Cerebral cortex (tissue), 2 donors: ENCODE measurements around a stretch of chrX.

DNA sequence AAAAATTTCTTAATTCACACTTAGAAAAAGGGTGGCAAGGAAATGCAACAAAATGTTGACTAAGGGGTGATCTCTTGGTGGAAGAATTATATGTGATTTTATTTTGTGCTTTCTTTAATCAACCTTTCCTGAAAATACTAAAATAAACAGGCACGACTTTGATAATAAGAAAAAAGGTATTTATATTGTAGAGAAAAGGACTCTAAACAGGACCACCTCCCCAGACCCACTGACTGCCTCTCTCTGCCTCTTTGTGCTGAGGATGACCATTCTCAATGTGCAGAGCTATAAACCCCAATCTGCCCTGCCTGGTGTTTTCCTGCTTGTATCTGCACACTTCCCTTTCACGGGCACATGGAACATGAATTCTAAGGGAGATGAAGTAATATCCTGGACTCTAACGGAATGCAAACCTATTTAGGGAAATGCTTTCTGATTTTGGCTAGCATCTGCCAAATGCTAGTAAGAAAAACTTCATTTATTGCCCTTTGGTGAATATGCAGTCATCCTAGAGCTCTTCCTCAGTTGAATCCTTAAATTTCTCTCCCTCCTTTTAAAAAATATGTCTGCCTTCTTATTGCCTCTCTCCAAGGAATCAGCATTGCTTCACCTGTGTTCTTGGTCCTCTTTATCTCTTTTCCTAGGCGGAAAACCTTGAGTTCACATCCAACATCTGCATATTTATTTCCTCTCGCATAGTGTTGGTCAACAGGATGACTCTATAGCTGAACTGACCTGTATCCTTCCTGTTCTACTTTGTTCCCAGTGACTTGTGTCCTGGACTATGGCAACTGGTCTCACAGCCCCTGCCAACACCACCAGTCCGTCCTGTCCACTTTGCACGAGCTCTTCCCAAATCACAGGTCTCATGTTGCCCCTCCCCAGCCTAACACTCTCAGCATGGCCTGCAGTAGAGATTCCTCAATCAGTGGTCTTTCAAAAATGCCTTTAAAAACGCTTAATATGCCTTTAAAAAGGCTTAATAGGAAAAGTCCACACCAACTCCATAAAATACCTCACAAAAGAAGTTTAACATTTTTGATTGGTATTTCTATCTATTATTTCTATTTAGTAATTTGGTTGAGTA, 2.2 kb downstream of the DIPK2B start:
- PRO-cap, 2 experiments = peak in 1 of 2 experiments; most common plus-strand start position 448 of the sequence (in 1); most common minus-strand start position 335 of the sequence (in 1)

DNA sequence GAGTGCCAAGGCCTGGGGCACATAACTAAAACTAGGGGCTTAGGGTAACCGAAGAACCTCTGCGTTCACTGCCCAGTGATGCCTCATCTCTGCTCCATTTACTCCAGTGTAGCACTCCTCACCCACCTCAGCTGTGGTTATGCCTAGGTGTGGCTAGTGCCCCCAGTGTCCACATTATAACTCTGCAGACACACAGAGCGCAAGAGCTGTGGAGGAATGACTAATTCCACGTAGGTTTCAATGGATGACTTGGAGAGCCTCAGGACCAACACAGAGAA, 542.3 kb upstream of the DIPK2B start:
- PRO-cap, 2 experiments = no peak in any of the 2 experiments

DNA sequence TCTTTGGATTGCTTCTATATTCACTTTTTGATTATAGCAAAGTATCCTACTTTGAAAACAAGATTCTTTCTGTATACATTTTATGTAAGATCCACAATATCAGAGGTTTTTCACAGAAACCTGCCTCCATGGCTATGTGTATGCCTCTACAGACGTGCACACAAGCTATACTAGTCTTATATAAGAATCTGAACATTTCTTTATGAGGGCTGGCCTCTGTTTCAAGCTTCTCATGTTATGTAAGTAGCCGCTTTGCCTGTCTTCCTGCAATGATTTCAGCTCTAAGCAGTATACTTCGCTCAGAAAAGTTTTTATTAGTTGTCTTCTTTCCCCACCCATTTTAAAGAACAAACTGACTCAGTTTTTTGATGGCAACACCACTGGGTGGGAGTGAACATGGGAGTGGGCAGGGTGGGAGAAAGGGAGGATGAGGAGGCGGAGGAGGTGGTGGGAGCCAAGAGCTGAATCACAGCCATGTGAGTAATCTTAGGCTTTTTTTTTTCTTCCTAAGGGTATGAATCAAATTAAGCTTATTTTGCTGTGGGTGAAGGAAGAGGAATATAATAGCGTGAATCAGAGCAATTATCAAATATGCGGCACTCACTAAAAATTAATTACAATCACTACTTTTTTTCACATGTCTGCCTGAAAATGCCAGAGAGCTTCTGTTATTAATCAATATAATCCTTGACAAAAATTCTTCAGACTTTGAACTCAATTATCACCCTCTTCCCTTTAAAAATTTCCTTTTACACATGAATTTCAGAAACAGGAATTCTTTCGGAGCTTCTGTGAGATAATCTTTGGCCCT, 574.3 kb upstream of the DIPK2B start:
- PRO-cap, 2 experiments = no peak in any of the 2 experiments

DNA sequence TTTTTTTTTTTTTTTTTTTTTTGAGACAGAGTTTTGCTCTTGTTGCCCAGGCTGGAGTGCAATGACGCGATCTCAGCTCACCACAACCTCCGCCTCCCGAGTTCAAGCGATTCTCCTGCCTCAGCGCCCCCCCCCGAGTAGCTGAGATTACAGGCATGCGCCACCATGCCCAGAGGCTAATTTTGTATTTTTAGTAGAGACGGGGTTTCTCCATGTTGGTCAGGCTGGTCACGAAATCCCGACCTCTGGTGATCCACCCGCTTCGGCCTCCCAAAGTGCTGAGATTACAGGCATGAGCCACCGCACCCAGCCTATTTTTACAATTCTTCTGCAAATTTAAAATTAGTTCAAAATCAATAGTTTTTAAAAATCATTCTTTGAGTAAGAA, 600.4 kb upstream of the DIPK2B start:
- PRO-cap, 2 experiments = no peak in any of the 2 experiments

DNA sequence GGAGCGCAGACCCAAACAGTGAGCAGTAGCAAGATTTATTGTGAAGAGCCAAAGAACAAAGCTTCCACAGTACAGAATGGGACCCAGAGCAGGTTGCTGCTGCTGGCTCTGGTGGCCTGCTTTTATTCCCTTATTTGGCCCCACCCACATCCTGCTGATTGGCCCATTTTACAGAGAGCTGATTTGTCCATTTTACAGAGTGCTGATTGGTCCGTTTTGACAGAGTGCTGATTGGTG, 203.1 kb upstream of the KRBOX4 start:
- PRO-cap, 2 experiments = no peak in any of the 2 experiments

- PRO-cap, 2 experiments = no peak in any of the 2 experiments
Measured at GRCh38 chrX:46775303-46775634, 16.4 kb upstream of the SLC9A7 start.

DNA sequence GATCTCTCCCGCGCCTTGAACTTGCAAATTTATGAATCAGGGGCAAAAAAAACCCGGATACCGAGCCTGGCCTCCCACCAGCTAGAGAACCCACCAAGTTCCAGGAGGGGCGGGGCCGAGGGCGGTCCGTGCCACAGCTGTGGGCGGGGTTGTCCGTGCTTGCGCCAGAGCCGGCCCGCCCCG, 355 bp upstream of the RP2 start:
- PRO-cap, 2 experiments = no peak in any of the 2 experiments

GRCh38 chrX:47192025-47192413, 1.6 kb upstream of the UBA1 start:
- PRO-cap, 2 experiments = no peak in any of the 2 experiments

- PRO-cap, 2 experiments = no peak in any of the 2 experiments
Measured at GRCh38 chrX:47210612-47211260, 7.7 kb upstream of the CDK16 start.

- PRO-cap, 2 experiments = no peak in any of the 2 experiments
Measured at GRCh38 chrX:47462745-47463123, 20.3 kb downstream of the ZNF41 start.

DNA sequence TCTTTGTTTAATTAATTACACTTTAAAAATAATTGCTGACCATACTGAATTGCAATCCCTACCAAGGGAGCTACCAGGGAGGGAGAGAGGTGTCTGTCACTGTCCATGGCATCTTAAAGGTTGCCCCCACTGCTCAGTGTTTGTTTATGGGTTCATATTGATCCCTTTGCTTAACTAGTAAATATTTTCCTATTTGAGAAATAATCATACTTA, 6.2 kb upstream of the ARAF start:
- PRO-cap, 2 experiments = no peak in any of the 2 experiments

DNA sequence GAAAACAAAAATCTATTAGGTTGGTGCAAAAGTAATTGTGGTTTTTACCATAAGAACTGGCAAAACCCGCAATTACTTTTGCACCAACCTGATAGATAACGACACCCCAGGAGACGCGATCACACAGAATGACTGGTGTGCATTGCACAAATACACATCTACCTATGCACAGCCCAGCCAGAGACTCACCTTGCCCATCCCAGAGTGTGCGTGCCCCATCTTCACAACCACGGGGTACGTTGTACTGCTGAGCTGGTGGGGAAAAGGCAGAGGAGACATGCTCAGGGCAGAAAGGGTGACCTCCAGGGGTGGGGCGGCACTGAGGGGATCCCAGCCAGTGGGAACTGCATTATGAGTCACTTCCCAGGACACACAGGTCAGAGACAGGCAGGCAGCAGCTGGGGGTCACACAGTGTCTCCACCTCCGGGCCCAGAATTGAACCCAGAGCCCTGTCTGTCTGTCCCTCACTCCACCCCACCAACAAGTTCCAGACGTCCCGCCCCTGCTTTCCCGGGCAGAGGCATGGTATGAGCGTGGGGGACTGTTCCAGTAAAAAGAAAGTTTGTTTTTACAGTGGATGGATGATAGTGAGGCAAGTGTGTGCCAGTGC, 4.9 kb upstream of the TIMP1 start:
- PRO-cap, 2 experiments = no peak in any of the 2 experiments

DNA sequence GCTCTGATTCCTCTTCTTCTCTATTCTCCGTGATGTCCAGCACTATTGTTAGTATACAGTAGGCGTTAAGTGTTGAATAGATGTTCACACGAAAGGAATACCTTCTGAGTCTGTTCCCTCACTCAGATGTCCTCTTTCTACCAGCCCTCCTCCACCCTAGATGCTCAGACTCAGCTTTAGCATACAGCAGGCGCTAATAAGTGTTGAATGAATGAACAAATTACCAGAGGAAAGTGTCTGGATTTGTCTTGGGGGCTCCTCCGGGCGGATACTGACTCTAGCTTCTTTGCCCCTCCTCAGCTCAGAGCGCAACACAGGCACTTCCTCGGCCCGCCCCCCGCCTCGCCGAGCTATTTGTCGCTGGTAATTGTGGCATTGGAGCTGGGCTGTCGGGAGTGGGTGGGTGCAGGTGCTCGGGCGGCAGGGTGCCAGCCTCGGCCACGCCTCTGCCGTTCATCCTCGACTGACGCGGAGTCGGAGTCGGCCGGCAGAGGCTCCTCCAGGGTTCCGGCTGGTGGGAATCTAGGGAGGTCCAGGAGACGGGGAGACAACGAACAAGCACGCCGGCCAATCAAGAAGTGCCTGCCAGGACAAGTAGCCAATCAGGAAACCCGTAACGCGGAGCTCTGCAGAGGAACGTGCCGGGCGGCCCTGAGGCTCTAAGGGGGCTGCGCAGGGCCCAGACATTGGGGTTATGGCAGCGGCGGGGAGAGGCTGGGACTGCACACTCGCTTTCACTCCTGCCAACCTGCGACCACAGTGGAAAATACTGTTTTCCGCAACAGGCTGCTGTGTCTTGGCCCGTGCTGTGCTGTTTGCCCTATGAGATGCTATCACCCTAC, 3.9 kb upstream of the SYN1 start:
- PRO-cap, 2 experiments = peak in 1 of 2 experiments; most common plus-strand start position 686 of the sequence (in 1); most common minus-strand start position 273 of the sequence (in 1)

GRCh38 chrX:47649175-47649738, 1.1 kb downstream of the ELK1 start:
- PRO-cap, 2 experiments = no peak in any of the 2 experiments

DNA sequence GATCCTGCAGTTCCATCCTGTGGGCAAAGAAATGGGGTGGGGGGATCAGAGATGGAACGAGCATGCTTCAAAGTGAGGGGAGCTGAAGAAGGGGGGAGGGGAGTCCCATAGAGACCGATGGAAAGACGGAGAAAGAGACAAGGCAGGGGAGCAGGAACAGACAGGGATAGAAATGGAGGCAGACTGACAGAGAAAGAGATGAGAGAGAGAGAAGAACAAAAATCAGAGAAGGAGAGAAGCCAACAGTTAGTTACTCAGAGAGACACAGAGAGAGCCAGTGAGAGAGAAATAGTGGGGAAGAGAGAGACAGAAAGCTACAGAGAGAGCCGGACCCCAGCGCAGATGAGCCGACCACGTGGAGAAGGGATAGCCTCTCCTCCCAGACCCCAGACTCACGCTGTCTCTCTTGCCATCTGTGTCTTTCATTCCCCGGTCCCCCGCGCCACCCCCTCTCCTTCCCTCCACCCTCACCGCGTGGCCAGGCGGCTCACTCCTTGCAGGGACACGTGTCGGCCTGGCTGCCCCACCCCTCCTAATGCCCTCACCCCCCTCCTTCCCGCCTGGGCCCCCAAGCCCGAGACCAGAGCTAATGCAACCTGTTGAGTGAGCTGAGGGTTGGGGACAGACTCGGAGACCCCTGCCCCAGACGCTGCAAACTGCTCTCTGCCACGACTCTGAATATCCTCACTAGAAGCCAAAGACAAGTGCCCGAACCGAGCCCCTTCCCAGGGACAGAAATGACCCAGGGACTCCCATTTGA, 2.0 kb downstream of the SLC38A5 start:
- PRO-cap, 2 experiments = no peak in any of the 2 experiments

- PRO-cap, 2 experiments = no peak in any of the 2 experiments
Measured at GRCh38 chrX:48473178-48473357, 2.9 kb upstream of the FTSJ1 start.

GRCh38 chrX:48575358-48575913, 1.2 kb downstream of the RBM3 start:
- PRO-cap, 2 experiments = no peak in any of the 2 experiments

GRCh38 chrX:48598433-48598955, 1.2 kb downstream of the WDR13 start:
- PRO-cap, 2 experiments = no peak in any of the 2 experiments

DNA sequence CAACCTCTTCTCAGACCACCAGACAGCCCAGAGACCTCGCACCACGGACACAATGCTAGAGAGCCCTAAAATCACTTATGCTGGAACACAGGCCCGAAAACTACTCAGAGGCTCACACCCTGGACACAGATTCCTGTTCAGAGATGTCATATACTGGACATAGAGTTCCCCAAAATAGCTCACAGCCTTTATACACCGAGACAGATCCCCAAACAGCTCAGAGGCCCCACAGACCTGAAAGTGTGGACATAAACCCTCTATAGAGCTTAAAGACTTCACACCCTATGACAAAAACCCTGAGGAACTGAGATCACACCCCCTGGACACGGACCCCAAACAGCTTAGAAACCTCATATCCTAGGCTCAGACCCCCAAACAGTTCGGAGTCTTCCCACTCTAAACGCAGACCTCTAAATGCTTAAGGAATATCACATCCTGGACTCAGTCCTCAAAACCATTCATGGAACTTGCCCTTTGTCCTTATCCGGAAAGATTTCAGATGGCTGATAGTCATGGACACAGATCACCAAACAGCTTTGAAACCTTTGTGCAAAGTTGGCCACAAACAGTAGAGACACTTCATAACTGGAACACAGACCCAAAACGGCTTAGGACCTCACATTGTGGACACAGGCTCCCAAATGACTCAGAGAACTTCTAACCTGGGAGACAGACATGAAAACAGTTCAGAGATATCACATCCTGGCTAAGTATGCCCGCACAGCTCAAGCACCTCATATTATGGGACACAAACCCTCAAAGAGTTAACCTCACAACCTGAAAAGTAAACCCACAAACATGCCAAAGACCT, 15.3 kb downstream of the SUV39H1 start:
- PRO-cap, 2 experiments = no peak in any of the 2 experiments

DNA sequence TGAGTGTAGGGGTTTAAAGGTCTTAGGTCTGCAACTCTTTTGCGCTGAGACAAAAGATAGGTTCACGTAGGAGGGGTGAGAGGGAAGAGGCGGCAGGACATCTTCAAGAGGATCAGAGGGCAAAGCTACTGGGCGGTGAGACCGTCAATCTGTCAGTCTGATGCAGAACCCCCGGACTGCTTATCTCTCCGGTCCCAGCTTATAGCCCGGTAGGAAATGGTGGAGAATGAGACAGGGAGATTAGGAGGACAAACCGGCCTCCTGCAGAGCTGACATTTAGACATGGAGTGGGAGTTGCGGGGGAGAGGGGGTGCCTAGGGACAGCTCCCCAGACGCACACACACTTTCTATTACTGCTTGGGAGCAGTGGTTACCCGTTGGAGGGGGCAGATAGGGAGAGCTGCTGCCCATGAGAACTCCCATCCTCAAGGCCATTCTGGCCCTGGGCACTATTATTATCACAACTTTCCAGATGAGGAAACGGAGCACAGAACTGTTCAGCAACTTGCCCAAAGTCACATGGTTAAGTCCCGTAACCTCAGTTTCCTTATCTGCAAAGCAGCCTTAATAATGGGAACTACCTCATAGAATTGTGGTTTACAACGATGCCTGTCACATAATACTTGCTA, 1.2 kb upstream of the HDAC6 start:
- PRO-cap, 2 experiments = no peak in any of the 2 experiments